Measurements from ENCODE around the gene PXK.

- RRBS: no CpG with 5 or more reads among the region's 9 CpGs
These were observed 59.5 kb upstream of the FLNB start for GRCh38 chr3:57948717-57949120.

- RRBS: no CpG with 5 or more reads among the region's 4 CpGs
These were observed 57.4 kb downstream of the FLNB start for GRCh38 chr3:58065704-58066026.

GRCh38 chr3:58081979-58082547 lies 73.8 kb downstream of the FLNB start:
- RRBS: no CpG with 5 or more reads among the region's 11 CpGs

- RRBS: 97% methylated on average over 4 of the region's 12 CpGs
These were observed 43.3 kb downstream of the DNASE1L3 start for GRCh38 chr3:58167342-58167925.

DNA sequence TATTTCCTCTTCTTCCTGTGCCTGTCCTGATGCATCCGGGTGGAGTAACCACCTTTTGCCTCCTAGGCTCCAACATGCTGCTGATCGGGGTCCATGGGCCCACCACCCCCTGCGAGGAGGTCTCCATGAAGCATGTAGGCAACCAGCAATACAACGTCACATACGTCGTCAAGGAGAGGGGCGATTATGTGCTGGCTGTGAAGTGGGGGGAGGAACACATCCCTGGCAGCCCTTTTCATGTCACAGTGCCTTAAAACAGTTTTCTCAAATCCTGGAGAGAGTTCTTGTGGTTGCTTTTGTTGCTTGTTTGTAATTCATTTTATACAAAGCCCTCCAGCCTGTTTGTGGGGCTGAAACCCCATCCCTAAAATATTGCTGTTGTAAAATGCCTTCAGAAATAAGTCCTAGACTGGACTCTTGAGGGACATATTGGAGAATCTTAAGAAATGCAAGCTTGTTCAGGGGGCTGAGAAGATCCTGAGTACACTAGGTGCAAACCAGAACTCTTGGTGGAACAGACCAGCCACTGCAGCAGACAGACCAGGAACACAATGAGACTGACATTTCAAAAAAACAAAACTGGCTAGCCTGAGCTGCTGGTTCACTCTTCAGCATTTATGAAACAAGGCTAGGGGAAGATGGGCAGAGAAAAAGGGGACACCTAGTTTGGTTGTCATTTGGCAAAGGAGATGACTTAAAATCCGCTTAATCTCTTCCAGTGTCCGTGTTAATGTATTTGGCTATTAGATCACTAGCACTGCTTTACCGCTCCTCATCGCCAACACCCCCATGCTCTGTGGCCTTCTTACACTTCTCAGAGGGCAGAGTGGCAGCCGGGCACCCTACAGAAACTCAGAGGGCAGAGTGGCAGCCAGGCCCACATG lies 40.0 kb downstream of the DNASE1L3 start:
- RRBS: 100% methylated on average over 1 of the region's 12 CpGs

GRCh38 chr3:58175309-58176101 lies 35.3 kb downstream of the DNASE1L3 start:
- RRBS: no CpG with 5 or more reads among the region's 18 CpGs

GRCh38 chr3:58231022-58231574 lies 6.5 kb upstream of the ABHD6 start:
- RRBS: no CpG with 5 or more reads among the region's 2 CpGs

GRCh38 chr3:58332601-58333007 lies at the start of gene PXK:
Gene PXK (plus strand): TSS chr3:58332892.
- RRBS: 1% methylated on average over 31 of the region's 52 CpGs

DNA sequence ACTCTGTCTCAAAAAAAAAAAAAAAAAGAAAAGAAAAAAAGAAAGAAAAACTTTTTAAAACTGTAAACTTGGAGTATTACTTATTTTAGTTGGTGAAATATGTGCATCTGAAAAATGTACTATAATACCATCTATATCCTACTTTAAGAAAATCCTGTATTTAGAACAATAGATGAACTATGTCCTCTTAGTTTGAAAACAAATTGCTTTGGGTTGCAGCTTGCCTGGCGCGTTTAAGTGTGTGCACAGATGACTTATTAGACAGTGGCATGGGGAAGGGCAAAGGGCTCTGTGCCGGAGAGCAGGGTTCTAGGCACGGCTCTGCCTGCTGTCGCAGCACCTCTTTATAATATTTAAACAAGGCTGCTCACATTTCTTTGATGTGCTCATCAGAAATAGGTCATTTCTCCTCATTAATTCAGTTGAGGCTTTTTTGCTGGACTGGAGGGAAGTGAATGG lies 10.0 kb downstream of the PXK start:
- RRBS: no CpG with 5 or more reads among the region's 5 CpGs

- RRBS: no CpG with 5 or more reads among the region's 1 CpG
These were observed 45.1 kb downstream of the PDHB start for GRCh38 chr3:58388478-58389079.

- RRBS: no CpG with 5 or more reads among the region's 11 CpGs
These were observed 8.8 kb upstream of the FAM107A start for GRCh38 chr3:58585835-58586510.

DNA sequence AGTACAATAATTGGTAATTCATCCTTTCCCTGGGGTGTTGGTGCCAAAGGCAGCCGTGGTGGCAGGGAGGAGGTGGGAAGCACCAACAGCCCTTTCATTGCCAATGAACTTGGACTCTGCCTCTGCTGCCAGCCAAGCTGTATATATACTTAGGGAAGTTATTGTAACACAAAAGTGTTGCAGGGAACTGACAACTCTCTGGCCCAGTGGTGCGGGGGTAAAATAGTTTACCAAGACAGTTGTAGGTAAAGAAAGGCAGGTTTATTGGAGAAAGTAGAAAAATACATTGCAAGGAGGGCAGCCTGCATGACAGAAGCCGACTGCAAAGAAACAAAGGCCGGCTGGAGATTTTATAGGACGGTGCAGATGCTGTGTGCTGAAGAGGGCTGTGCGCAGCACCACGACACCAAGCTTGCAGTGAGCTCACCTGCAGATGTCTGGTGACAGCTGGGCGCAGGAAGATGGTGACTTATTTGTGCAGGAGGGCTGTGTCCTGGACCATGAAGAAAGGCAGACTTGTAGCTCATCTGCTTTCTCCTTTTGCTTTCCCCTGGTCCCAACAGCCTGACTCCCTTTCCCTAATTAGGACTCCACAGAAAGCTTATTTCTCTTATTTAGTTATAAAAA lies 4.1 kb upstream of the FAM3D start:
- RRBS: no CpG with 5 or more reads among the region's 8 CpGs

- RRBS: no CpG with 5 or more reads among the region's 3 CpGs
These were observed 23.9 kb upstream of the FAM3D start for GRCh38 chr3:58690423-58691004.

DNA sequence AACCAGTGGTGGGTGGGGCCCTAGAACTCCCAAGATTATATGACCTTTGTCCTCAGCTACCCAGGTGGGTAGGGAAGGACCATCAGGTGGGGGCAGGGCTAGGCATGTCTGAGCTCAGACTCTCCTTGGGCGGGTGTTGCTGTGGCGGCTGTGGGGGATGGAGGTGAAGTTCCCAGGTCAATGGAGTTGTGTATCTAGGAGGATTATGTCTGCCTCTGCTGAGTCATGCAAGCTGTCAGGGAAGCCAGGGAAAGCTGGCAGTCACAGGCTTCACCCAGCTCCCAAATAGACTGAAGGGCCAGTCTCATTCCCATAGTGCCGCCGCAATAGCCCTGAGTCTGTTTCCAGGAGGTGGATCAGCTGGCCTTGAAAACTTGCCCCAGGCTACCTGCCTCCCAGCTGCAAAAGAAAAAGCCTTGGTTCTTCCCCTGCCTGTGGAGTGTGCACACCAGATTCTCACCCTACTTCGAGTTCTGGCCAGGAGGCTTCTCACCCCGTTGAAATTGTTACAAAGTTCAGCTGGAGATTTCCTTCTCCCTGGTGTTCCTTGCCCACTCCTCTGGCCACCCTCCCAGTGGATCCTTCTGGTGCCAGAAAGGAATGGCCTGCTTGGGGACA lies 139.8 kb upstream of the CFAP20DC start:
- RRBS: no CpG with 5 or more reads among the region's 6 CpGs

DNA sequence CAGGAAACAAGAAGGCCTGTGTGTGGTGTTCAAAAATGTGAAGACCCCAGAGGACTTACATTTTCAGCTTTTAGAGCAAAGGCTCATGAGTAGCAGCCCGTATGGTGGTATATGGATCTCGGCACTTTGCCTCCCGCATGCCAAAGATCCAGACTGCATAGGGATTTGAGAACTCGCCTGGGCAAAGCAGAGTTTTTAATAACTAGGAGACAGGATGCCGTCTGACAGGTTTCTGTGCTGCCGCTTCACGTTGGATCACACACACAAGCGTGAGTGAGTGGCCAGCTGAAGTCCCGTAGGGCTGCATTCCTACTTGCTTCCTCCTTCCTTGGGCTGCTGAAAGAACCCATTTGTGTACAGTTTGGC lies 604.2 kb upstream of the CFAP20DC start:
- RRBS: no CpG with 5 or more reads among the region's 9 CpGs

GRCh38 chr3:60010291-60010663 lies 960.5 kb upstream of the CFAP20DC start:
- RRBS: no CpG with 5 or more reads among the region's 3 CpGs

DNA sequence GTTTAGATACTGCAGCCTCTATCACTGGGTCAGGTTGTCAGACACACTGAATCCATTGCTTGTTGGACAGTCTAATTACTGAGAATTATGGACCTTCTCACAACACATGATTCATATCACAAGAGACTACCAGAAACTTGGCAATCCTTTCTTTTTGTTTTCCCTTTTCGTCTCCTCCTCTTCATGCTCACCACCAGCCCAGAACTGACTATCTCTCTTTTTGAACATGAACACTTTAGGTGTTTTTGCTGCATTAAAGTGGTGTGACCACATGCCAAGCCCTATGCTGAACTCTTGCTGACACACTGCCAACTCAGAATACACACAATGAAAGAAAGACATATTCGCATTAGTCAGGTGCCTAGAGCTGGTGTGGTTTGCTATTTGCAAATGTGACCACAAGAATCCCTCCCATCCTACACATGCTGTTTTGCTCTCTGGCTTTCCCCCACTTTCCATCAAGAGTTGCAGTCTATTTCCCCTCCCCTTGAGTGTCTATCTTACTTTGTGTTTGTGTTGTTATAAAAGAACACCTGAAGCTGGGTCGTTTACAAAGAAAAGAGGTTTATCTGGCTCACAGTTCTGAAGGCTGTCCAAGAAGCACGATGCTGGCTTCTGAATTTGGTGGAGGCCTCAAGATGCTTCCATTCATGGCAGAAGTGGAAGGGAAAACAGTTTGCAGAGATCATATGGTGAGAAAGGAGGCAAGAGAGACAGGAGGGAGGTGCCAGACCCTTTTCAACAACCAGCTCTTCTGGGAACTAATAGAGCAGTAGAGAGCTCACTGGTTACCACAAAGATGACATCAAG lies 967.9 kb upstream of the CFAP20DC start:
- RRBS: no CpG with 5 or more reads among the region's 4 CpGs

- RRBS: no CpG with 5 or more reads among the region's 10 CpGs
These were observed 32.7 kb downstream of the PTPRG start for GRCh38 chr3:61593882-61594576.

- RRBS: no CpG with 5 or more reads among the region's 9 CpGs
These were observed 65.4 kb downstream of the PTPRG start for GRCh38 chr3:61626449-61627394.

DNA sequence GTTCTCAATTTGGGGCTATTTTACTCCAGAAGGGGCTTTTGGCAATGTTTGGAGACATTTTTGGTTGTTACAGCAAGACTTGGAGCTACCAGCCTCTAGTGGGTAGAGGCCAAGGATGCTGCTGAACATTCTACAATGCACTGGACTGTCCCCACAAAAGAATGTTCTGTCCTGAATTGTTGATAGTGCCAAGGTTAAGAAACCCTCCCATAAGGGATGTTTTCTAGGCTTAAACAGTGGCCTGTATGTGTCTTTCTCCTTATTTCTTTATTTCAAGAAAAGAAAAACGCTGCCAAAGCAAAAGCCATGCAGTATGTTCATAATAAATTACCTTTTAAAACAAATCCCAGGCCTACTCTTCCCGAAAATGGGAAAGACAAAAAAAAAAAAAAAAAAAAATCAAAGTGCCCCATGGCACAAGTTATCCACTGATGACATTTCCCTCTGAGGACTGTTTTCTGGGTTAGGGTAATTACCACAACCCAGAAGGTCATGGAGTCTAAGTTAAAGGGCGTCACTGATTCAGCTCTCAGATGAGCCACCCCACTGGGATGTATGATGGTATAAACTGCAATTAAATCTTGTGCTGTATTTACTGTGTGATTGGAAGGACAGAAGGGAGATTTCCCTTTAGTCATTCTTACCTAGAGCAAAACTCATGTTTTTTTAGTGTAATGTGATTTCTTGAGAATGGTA lies 243.9 kb downstream of the PTPRG start:
- RRBS: no CpG with 5 or more reads among the region's 3 CpGs

Data from T47D (cell line).